HepG2 (cell line): ENCODE measurements around the gene C2CD6.

DNA sequence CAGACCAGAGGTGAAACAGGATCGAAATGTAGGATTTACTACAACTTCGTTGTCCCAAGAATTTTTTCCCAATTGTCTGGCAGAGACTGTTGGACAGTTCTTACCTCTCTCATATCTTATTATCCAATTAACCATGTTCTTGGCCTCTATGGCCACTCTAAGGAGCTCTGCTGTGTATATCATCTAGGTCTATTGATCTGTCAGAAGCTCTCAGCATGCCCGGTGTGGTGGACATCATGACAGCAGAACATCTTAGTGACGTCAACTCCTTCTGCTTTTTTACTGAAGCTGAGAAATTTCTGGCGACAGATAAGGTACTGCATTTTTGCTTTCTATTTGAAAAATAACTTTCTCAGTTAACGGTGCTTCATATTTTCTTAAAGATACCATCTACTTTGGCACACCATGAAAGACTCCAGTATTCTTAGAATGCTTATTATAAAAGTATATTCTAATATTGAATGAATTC is 35.2 kb downstream of the AOX1 start:
- RRBS, 2 experiments, result no CpG with 5 or more reads among the region's 6 CpGs
CAGE:
- cytosol, long polyA minus RNA, result no peak
- cytosol, long polyA plus RNA, result no peak
- long polyA plus RNA, result no peak
- nucleus, long polyA minus RNA, result no peak
- nucleus, long polyA plus RNA, result no peak

DNA sequence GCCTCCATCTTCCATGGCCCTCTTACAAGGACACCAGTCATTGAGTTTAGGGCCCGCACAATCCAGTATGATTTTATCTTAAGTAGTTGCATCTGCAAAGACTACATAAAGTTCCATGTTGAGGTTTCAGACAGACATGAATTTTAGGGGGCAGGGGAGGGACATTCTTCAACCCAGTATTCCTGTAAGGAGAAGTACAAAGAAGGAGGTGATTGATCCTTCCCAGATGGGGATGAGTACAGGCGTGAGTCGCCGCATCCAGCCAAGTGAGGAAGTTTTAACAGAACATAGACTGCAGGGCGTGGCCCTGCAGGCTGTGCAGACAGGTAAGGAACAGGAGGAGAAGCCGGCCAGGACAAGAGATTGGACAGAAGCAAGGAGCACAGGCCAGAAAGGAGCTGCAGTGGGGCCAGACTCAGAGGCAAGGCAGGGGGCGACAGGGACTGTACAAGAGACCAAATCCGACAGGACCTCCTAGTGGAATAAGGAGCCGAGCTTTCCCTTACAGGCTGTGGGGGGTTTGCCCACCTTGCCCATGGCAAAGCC is 44.3 kb upstream of the BZW1 start:
- RRBS, 2 experiments, result no CpG with 5 or more reads among the region's 9 CpGs
CAGE:
- cytosol, long polyA minus RNA, result no peak
- cytosol, long polyA plus RNA, result no peak
- long polyA plus RNA, result no peak
- nucleus, long polyA minus RNA, result no peak
- nucleus, long polyA plus RNA, result no peak

GRCh38 chr2:200797177-200797833 is 14.4 kb upstream of the BZW1 start:
- RRBS, 2 experiments, result no CpG with 5 or more reads among the region's 8 CpGs
CAGE:
- cytosol, long polyA minus RNA, result no peak
- cytosol, long polyA plus RNA, result no peak
- long polyA plus RNA, result no peak
- nucleus, long polyA minus RNA, result no peak
- nucleus, long polyA plus RNA, result no peak

DNA sequence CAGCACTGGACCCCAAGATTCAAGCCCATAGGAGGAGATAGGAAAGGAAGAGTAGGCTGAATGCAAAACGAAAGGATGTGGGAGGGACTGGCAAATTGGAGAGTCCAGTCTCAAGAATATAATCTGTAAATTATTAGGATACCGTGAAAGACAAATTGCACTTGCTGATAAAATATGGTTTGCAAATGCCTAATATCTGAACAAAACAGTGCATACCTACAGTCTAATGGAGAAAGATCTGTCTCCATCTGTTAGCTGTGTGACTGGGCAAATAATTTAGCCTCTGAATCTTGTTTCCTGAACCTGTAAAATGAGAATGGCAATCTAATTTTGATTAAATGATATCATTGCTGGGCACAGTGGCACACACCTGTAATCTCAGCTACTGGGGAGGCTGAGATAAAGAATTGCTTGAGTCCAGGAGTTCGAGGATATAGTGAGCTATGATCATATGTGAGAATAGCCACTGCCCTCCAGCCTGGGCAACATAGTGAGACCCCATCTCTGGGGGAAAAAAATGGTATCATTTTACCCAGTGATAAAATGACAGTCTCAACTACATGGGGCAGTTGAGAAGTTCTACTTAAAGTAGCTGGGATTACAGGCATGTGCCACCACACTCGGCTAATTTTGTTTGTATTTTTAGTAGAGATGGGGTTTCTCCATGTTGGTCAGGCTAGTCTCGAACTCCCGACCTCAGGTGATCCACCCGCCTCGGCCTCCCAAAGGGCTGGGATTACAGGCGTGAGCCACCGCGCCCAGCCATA is 16.8 kb downstream of the BZW1 start:
- RRBS, 2 experiments, result no CpG with 5 or more reads among the region's 11 CpGs
CAGE:
- cytosol, long polyA minus RNA, result no peak
- cytosol, long polyA plus RNA, result no peak
- long polyA plus RNA, result no peak
- nucleus, long polyA minus RNA, result no peak
- nucleus, long polyA plus RNA, result no peak

DNA sequence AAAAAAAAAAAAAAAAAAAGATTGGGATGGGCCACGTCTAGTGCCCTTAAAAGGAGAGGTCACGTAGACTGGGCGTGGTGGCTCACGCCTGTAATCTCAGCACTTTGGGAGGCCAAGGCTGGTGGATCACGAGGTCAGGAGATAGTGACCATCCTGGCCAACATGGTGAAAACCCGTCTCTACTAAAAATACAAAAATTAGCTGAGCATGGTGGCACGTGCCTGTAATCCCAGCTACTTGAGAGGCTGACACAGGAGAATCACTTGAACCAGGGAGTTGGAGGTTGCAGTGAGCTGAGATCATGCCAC is 19.4 kb downstream of the BZW1 start:
- RRBS, 2 experiments, result no CpG with 5 or more reads among the region's 7 CpGs
CAGE:
- cytosol, long polyA minus RNA, result no peak
- cytosol, long polyA plus RNA, result no peak
- long polyA plus RNA, result no peak
- nucleus, long polyA minus RNA, result no peak
- nucleus, long polyA plus RNA, result no peak

DNA sequence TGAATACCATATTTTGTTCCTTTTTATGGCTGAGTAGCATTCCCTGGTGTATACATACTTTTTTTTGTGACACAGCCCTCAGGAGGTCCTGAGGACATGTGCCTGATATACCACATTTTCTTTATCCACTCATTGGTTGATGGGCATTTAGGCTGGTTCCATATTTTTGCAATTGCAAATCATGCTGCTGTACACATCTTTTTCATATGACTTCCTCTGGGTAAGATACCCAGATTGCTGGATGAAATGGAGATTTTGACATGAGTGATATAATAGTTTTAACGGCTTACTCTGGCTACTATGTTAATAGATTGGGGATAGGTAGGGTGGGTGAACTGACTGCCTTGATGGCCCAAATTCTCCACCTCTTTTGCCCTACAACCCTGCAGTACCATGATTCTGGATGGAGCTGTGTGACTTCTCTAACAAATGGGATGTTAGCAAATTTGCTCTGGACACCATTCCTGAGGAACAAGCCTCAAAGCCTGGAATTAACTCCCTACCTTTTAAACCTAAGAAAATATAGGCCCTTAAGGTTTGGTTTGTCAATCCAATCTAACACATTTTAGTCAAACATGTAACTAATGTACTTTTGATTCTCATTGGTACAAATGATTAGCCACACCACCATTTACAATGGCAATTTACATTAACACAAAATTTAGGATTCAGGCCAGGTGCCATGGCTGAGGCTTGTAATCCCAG is 13.1 kb downstream of the CLK1 start:
- RRBS, 2 experiments, result no CpG with 5 or more reads among the region's 1 CpG
CAGE:
- cytosol, long polyA minus RNA, result no peak
- cytosol, long polyA plus RNA, result no peak
- long polyA plus RNA, result no peak
- nucleus, long polyA minus RNA, result no peak
- nucleus, long polyA plus RNA, result no peak

DNA sequence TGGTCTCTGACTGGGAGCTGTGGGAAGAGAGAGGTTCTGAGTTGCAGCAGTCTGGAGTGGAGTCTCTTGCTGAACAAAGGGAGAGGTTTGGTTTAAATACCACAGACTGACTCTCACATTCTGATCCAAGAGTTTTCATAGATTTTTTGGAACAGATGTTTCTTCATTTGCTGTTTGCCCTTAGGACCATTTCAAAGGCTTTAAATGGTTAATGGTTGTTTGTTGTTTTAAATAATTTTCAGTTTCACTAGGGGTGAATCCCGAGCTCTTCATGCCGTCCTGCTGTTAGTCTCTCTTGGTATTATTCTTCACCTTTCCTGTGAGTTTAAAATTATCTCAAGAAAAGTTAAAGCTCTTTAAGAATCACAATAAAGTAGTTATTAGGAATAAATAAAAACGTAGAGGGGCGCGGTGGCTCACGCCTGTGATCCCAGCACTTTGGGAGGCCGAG is 949 bp upstream of the CFLAR start:
- RRBS, 2 experiments, result no CpG with 5 or more reads among the region's 7 CpGs
CAGE:
- cytosol, long polyA minus RNA, result no peak
- cytosol, long polyA plus RNA, result no peak
- long polyA plus RNA, result no peak
- nucleus, long polyA minus RNA, result no peak
- nucleus, long polyA plus RNA, result no peak

DNA sequence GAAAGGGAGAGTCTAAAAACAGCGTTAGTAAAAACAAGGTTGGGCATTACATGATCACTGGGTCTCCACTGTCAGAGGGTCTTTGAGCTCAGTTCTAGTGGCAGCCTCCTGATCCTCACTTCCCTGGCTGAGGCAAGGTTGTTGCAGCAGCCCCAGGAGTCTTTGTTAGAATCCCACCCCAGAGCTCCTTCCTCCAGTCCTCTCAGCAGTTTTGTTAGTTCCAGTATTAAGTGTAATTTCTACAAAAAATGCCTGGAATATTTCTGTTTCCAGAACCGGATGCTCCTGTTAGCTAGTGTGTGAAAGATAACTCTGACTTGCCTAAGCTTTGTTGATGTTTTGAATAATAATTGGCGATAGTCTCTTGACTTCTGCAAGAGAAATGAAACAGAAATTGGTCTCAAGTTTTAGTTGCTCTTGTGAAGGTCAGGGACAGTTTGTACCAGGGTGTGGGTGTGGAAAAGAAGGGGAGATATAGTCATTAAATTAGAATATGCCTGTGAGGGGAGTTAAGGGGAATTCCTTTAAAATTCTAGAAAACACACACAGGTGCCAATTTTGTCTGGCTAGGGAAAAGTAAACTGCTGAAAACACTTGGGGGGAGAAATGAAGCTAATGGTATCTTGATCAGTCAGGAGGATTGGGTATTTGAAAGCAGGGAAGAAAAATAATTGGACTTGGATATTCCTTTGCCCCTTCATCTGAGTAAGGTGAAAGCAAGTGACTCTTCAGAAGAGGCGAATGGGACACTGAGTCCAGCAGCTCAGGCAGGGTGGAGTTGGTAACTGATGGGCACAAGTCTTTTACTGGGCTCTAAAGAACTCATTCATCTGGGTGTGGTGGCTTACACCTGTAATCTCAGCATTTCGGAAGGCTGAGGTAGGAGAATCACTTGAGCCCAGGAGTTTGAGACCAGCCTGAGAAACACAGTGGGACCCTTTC is 10.9 kb downstream of the CFLAR start:
- RRBS, 2 experiments, result no CpG with 5 or more reads among the region's 5 CpGs
CAGE:
- cytosol, long polyA minus RNA, result start-site peak on the plus strand centred at position 493 of the sequence, 49 bp wide, 9 reads
- cytosol, long polyA plus RNA, result no peak
- long polyA plus RNA, result no peak
- nucleus, long polyA minus RNA, result start-site peak on the plus strand centred at position 472 of the sequence, 88 bp wide, 19 reads
- nucleus, long polyA plus RNA, result no peak

DNA sequence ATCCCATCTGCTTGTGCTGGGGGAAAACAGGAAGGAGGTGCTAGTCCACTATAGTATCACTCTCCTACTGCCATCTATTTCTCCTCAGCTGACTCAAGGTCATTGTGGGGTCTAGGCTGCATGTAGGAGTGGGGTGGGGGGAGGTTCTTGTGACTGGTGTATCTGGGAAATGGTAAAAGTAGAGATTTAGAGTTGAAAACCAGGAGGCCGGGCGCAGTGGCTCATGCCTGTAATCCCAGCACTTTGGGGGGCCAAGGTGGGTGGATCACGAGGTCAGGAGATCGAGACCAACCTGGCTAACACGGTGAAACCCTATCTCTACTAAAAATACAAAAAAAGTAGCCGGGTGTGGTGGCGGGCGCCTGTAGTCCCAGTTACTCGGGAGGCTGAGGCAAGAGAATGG is 17.5 kb downstream of the CFLAR start:
- RRBS, 2 experiments, result no CpG with 5 or more reads among the region's 9 CpGs
CAGE:
- cytosol, long polyA minus RNA, result no peak
- cytosol, long polyA plus RNA, result no peak
- long polyA plus RNA, result no peak
- nucleus, long polyA minus RNA, result no peak
- nucleus, long polyA plus RNA, result no peak

DNA sequence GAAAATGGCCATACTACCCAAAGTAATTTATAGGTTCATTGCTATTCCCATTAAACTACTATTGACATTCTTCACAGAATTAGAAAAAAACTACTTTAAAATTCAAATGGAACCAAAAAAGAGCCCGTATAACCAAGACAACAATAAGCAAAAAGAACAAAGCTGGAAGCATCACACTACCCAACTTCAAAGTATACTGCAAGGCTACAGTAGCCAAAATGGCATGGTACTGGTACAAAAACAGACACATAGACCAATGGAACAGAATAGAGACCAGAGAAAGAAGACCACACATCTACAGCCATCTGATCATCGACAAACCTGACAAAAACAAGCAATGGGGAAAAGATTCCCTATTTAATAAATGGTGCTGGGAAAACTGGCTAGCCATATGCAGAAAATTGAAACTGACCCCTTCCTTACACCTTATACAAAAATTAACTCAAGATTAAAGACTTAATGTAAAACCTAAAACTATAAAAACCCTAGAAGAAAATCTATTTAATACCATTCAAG is 13.9 kb upstream of the CASP10 start:
- RRBS, 2 experiments, result no CpG with 5 or more reads among the region's 2 CpGs
CAGE:
- cytosol, long polyA minus RNA, result no peak
- cytosol, long polyA plus RNA, result no peak
- long polyA plus RNA, result no peak
- nucleus, long polyA minus RNA, result no peak
- nucleus, long polyA plus RNA, result no peak

GRCh38 chr2:201209613-201210118 is 26.7 kb downstream of the CASP10 start:
- RRBS, 2 experiments, result no CpG with 5 or more reads among the region's 2 CpGs
CAGE:
- cytosol, long polyA minus RNA, result no peak
- cytosol, long polyA plus RNA, result no peak
- long polyA plus RNA, result no peak
- nucleus, long polyA minus RNA, result no peak
- nucleus, long polyA plus RNA, result no peak

DNA sequence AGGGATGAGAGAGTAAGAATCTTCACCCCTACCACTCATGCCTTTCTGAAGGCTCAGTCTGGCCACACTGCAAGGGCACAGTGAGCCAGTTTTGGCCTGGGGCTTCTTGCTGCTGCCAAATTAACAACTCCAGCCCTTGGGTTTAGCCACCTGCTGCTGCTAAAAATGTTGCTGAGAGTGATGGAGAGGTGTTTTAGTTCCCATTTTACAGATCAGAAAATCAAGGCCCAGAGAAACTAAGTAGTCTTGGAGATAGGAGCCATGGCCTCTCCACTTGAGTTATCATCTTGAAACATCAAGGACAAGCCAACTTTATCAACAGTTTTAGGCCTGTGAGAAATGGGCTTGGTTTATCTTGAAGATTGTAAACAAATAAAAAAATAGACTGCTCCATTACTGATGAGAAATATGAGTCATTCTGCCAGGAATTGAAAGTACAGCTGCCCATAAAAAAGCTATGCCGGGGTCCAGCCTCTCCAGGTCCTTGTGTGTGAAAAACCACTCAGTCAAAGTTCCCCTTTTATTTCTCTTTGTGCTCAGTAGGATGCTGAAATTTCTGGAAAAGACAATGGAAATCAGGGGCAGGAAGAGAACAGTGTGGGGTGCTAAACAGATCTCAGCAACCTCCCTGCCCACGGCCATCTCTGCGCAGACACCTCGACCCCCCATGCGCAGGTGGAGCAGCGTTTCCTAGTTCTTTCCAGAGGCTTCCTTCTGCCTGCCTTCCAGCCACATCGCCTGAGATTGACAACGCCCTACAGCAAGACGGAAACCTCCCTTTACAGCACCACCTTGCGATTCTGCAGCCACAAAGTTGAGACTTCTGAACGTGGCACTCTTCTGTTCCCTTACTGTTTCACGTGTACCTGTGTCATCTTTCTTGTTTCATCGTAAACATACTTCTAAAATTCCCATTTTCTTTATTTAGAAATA is 31.7 kb upstream of the CASP8 start:
- RRBS, 2 experiments, result no CpG with 5 or more reads among the region's 13 CpGs
CAGE:
- cytosol, long polyA minus RNA, result no peak
- cytosol, long polyA plus RNA, result no peak
- long polyA plus RNA, result no peak
- nucleus, long polyA minus RNA, result no peak
- nucleus, long polyA plus RNA, result no peak

DNA sequence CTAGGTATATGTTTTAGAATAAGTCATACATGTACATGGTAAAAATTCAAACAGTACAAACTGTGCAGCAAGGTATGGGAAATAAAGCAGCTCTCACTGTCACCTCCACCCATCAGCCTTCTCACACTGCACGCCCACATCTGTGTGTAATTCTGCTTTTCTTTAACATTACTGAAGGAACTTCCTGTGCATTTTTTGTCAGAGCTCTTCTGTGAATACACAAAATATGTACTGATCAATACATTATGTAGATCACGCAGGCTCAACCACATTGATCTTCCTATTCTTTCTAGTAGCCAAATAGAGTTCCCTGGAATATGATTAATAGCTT is 3.5 kb downstream of the CASP8 start:
- RRBS, 2 experiments, result no CpG with 5 or more reads among the region's 2 CpGs
CAGE:
- cytosol, long polyA minus RNA, result no peak
- cytosol, long polyA plus RNA, result no peak
- long polyA plus RNA, result no peak
- nucleus, long polyA minus RNA, result no peak
- nucleus, long polyA plus RNA, result no peak

GRCh38 chr2:201378618-201378818 is 21.4 kb upstream of the FLACC1 start:
- RRBS, 2 experiments, result no CpG with 5 or more reads among the region's 1 CpG
CAGE:
- cytosol, long polyA minus RNA, result no peak
- cytosol, long polyA plus RNA, result no peak
- long polyA plus RNA, result no peak
- nucleus, long polyA minus RNA, result no peak
- nucleus, long polyA plus RNA, result no peak

DNA sequence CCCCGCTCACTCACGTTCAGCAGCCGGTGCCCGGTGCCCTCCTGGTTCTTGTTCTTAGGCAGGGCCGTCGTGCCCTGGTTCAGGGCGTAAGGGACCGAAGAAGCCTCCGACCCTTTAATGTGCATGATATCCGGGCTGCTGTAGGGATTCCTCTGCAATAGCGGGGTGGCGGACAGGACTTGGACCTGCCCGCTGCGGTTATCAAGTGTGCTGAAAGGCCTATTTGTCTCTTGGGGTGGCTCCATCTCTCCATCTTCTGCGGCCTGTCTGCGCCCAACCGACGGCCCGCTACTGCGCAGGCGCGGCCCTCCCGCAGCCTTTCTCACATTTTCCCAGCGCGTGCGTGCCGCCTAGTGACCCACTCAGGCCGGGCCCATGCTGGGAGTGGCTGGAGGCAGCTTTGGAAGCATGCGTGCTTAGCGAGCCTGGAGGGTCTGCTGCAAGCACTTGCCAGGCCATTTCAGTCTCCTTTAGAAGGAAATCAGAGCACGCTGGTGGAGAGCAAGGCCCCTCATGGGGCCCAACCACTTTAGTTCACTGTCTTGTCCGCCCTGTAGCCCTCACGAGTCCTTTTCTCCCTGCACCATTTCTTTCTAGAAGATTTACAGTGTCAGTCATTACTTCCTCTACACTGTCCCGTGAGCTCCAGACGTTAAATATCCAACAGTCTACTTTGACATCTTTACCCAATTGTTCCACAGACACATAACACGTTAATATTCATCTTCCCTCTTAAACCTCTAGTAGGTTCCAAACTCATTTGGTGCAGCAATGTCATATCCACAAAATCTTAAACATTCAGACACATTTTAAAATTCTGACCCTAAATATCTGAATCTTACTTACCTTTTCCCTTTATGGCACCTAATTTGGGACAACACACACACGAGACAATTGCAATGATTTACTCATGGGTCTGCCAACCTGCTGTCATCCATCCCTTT is at the start of gene C2CD6:
Gene C2CD6, minus strand, starts transcription at position 293 of the 944 bp plus-strand sequence.
- RRBS, 2 experiments, result 64 to 65% methylated on average over 4 of the region's 37 CpGs
CAGE:
- cytosol, long polyA minus RNA, result no peak
- cytosol, long polyA plus RNA, result no peak
- long polyA plus RNA, result no peak
- nucleus, long polyA minus RNA, result no peak
- nucleus, long polyA plus RNA, result no peak

GRCh38 chr2:201696155-201696752 is 2.2 kb downstream of the MPP4 start:
- RRBS, 2 experiments, result no CpG with 5 or more reads among the region's 7 CpGs
CAGE:
- cytosol, long polyA minus RNA, result no peak
- cytosol, long polyA plus RNA, result no peak
- long polyA plus RNA, result no peak
- nucleus, long polyA minus RNA, result no peak
- nucleus, long polyA plus RNA, result no peak

DNA sequence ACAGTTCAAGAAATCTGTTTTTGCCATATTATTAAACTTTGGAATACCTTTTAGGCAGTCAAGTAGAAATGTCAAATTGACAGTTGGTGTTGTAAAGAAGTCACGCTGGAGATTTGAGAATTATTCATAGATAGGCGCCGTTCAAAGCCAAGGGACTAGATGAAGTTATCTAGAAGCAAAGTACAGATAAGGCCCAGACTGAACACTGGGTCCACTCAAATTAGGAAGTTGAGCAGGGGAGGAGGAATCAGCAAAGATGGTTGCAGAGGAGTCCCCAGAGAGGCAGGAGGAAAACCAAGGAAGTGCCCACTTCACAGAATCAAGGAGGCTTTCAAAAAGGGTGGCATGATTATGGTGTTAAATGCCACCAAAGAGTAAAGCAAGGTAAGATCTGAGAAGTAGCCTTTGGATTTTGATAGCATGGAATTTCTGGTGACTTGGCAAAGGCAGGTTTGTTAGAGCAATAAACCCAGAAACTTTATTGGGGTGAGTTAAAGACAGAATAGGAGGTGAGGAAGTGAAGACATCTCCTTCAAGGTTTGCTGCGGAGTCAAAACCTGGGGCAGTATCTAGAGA is 9.6 kb upstream of the ALS2 start:
- RRBS, 2 experiments, result no CpG with 5 or more reads among the region's 4 CpGs
CAGE:
- cytosol, long polyA minus RNA, result no peak
- cytosol, long polyA plus RNA, result no peak
- long polyA plus RNA, result no peak
- nucleus, long polyA minus RNA, result no peak
- nucleus, long polyA plus RNA, result no peak

- RRBS, 2 experiments, result no CpG with 5 or more reads among the region's 17 CpGs
CAGE:
- cytosol, long polyA minus RNA, result no peak
- cytosol, long polyA plus RNA, result no peak
- long polyA plus RNA, result no peak
- nucleus, long polyA minus RNA, result no peak
- nucleus, long polyA plus RNA, result no peak
These were observed 68.9 kb upstream of the FZD7 start for GRCh38 chr2:201964449-201965424.

- RRBS, 2 experiments, result 9 to 16% methylated on average over 1 of the region's 2 CpGs
CAGE:
- cytosol, long polyA minus RNA, result no peak
- cytosol, long polyA plus RNA, result no peak
- long polyA plus RNA, result no peak
- nucleus, long polyA minus RNA, result no peak
- nucleus, long polyA plus RNA, result no peak
These were observed 57.1 kb upstream of the FZD7 start for GRCh38 chr2:201976535-201976992.

DNA sequence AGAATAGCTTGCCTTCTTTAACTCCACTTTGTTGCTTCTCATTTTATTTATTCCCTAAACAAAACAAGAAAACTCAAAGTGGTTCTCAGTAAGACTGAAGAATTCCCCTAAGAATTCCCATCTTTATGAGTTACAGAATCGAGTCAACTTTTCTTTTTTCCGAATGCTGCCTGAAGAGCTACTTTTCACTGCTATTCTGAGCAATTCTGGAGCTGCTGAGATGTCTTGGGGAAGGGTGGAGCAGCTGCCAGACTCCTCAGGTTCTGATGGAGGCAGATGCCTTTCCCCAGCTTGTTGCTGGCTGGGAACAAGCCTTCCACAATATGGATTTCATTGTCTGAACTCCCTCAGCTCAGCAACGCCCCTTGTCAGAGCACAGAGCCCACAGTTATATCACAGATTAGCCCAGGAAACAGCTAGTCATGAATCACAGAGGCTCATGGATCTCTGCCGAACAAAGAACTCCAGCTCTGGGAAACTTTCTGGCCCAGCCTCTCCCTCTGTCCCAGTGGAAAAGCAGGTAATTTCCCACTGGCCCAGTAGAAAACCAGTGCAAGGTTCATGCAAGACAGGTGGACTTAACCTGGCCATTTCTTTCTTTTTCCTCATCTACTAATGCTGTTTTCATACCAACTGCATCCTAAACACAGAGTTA is 8.9 kb upstream of the KIAA2012 start:
- RRBS, 2 experiments, result no CpG with 5 or more reads among the region's 4 CpGs
CAGE:
- cytosol, long polyA minus RNA, result no peak
- cytosol, long polyA plus RNA, result no peak
- long polyA plus RNA, result no peak
- nucleus, long polyA minus RNA, result no peak
- nucleus, long polyA plus RNA, result no peak